ENCODE measurements around a stretch of chr6.

GRCh38 chr6:127484152-127484682 lies 25.0 kb upstream of the KIAA0408 start:
- PRO-cap, result no peak
- RAMPAGE, long total RNA, result no peak

- PRO-cap, result no peak
- RAMPAGE, long total RNA, result no peak
These were observed 102.7 kb downstream of the PTPRK start for GRCh38 chr6:128417839-128418040.

DNA sequence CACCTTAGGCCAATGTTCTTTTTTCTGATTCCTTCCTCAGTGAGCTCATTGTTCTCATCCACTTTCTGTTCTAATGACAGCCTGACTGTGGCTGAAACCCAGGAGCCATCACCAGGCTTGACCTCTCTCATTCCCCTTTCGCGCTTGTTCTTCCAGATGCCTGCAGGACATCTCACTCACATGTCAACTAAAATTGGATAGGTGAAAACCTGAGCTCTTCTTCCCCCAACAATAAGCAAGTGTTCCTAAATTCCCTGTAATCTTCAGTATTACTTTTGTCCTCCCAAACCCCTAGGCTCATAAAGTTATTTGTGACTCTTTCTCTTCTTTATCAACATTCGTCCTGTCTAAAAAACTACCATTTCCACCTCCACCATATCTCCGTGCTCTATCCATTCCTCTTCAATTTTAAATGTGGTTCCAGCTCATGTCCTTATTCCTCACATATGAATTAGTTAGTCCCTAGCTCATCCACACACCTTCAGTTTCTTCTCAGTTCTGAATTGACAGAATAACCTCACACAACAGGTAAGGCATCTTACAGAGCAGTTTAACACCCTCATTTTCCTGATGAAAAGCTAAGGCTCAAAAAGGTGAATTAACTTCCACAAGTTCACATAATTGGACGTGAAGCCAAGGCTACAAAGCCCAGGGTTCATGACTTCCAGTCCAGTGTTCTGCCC lies 40.2 kb downstream of the PTPRK start:
- PRO-cap, result no peak
- RAMPAGE, long total RNA, result no peak

- PRO-cap, result no peak
- RAMPAGE, long total RNA, result no peak
These were observed 135.5 kb upstream of the PTPRK start for GRCh38 chr6:128655881-128656322.

GRCh38 chr6:128718577-128718910 lies 164.4 kb upstream of the LAMA2 start:
- PRO-cap, result no peak
- RAMPAGE, long total RNA, result no peak

GRCh38 chr6:128885421-128885882 lies 2.5 kb downstream of the LAMA2 start:
- PRO-cap, result no peak
- RAMPAGE, long total RNA, result no peak

GRCh38 chr6:129112308-129113052 lies 229.5 kb downstream of the LAMA2 start:
- PRO-cap, result no peak
- RAMPAGE, long total RNA, result no peak

DNA sequence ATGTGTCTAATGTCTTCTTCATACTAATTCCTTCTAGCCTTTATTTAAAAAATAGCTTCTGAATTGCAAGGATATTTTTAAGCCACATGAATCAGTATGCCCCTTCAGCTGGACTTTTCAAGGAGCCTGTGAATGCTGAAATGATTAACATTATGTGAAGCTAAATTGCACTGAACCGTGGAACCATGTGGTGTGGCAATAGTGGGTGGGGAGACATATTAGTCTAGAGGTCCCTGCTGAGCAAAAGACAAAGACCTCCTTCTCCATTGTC lies 237.9 kb downstream of the LAMA2 start:
- PRO-cap, result no peak
- RAMPAGE, long total RNA, result no peak

DNA sequence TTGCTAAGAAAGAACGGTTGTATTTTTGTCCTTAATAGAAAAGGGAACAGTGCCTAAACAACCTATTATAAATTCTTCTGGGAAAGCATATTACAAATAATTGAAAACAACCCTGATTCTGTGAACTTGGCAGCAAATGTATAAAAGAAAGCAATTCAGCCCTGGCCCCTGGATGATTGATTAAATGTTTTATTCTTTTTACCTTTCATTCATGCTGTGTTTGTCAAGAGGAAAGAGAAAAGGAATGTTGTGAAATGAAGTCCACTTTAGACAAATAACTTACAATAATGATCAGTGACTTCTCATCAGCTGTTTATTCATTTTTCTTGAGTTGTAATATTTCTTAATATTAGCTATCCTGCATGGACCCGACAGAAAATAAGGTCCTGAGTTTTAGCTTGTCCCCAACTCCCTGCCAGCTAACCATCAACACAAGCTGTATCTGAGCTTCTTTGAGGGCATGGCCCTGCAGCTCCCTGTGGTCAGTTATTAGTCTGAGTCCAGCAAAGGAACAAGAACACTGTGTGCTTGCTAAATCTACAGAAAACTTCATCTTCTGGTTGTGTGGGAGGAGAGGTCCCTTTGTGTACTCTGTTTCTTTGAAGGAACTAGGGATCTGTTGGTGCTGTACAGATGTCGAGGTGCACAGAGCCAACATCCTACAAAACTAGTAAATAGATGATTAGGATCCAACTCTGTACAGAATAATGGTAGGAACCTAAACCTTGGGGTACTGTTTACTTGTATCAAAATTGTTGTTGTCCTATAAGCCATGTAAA lies 248.3 kb downstream of the LAMA2 start:
- PRO-cap, result no peak
- RAMPAGE, long total RNA, result no peak

- PRO-cap, result no peak
- RAMPAGE, long total RNA, result no peak
These were observed 250.9 kb downstream of the LAMA2 start for GRCh38 chr6:129133741-129134341.

DNA sequence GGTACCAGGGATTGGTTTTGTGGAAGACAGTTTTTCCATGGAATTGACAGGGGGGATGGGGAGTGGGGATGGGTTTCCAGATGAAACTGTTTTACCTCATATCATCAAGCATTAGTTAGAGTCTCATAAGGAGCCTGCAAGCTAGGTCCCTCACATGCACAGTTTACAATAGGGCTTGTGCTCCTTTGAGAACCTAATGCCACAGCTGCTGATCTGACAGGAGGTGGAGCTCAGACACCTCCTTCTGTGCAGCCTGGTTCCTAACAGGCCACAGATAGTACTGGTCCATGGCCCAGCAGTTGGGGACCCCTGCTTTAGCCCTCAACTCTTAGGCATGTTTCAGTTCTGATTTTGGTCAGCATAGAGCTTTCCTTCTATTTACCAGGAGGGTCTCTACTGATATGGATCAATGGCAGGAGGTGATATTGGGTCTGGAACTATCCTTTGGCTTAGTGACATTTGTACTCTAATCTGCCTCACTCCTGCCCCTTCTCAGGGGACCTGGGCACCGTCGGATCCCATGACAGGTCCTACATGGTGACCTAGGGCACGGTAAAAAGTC lies 251.6 kb downstream of the LAMA2 start:
- PRO-cap, result no peak
- RAMPAGE, long total RNA, result no peak

DNA sequence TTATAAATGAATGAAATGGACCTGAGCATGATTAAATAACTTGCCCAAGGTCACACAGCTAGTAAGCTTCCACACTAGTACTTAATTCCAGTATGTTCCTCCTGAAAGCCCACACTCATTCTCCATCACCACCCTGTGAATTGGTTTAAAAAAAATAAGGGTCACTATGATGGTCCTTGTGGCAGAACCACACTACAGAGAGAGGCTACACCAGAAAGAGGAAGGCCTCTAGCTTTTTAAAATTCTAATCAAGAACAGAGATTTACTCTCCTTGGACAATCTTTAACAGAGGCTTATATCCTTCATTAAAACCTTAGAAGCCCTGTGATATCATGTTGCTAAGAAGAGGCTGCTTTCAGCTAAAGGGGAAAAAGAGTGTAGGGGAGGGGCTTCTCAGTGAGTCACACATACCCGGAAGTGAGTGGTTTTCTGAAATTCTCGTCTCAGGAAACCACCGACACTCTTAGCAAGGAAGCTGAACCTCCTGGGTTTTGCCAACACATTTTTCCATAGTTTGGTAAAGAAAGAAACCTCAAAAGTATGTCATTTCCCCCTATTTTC lies 219.6 kb downstream of the ARHGAP18 start:
- PRO-cap, result no peak
- RAMPAGE, long total RNA, result no peak

- PRO-cap, result no peak
- RAMPAGE, long total RNA, result no peak
These were observed 39.7 kb upstream of the ARHGAP18 start for GRCh38 chr6:129749538-129750208.

DNA sequence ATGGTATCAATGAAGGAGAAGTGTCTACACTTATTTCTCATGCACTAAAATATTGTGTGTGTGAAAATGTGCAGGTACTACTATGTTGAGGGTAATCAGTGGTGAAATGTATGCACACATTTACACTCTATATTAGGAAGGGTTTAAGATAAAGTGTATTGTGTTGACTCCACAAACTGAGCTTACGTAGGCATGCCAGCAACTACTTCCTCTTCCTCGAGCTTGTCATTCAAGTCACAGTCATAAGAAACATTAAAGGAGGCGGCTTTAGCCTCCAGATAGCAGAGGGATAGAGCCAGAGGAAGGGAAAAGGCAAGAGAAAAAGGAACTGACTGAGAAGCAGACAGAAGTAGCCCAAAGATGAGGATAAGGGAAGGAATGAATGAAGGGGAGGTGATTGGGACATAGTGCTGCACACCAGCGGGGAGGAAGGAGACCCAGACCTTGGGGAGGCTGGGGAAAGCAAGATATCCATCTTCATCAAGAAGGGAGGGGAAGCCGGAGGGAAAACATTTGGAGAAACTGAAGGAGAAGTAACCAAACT lies 55.2 kb downstream of the SMLR1 start:
- PRO-cap, result no peak
- RAMPAGE, long total RNA, result no peak

- PRO-cap, result no peak
- RAMPAGE, long total RNA, result no peak
These were observed 92.9 kb downstream of the EPB41L2 start for GRCh38 chr6:130969940-130970791.

- PRO-cap, result no peak
- RAMPAGE, long total RNA, result no peak
These were observed 2.0 kb downstream of the EPB41L2 start for GRCh38 chr6:131061004-131061484.

GRCh38 chr6:131136142-131136568 lies 888 bp downstream of the AKAP7 start:
- PRO-cap, result no peak
- RAMPAGE, long total RNA, result no peak

- PRO-cap, result bidirectional peak, plus-strand start at chr6:131199991, minus-strand start at chr6:131199812
- RAMPAGE, long total RNA, result no peak
These were observed 64.5 kb downstream of the AKAP7 start for GRCh38 chr6:131199598-131200239.

DNA sequence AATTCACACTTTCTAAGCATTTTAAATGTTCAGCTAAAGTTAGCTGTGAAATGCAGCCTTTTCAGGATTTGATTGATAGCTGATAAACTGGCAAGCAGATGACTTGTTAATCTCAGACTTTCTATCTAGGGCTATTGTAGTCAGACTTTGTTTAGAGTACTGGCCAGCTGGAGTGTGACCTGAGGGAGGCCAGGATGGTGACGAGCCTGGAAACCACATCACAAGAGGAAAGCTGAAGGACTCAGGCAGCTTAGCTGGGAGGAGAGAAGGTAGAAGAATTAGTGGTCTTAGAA lies 123.8 kb downstream of the AKAP7 start:
- PRO-cap, result no peak
- RAMPAGE, long total RNA, result no peak

DNA sequence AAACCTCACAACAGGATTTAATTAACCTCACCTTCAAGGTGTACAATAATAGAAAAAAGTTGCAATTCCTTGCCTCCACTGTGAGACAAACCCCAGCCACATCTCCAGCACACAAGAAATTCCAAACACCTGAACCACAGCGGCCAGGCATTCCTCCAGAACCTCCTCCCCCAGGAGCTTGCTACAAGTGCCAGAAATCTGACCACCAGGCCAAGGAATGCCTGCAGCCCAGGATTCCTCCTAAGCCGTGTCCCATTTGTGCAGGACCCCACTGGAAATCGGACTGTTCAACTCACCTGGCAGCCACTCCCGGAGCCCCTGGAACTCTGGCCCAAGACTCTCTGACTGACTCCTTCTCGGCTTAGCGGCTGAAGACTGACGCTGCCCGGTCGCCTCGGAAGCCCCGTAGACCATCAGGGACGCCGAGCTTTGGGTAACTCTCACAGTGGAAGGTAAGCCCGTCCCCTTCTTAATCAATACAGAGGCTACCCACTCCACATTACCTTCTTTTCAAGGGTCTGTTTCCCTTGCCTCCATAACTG lies 190.3 kb downstream of the AKAP7 start:
- PRO-cap, result no peak
- RAMPAGE, long total RNA, result no peak

Data from OCI-LY7 (cell line).